Vermiform appendix (tissue), 1 donor: Measurements from ENCODE around the gene SUN2.

GRCh38 chr22:38739465-38739985 lies 16.3 kb downstream of the SUN2 start:
- PRO-cap = no peak

DNA sequence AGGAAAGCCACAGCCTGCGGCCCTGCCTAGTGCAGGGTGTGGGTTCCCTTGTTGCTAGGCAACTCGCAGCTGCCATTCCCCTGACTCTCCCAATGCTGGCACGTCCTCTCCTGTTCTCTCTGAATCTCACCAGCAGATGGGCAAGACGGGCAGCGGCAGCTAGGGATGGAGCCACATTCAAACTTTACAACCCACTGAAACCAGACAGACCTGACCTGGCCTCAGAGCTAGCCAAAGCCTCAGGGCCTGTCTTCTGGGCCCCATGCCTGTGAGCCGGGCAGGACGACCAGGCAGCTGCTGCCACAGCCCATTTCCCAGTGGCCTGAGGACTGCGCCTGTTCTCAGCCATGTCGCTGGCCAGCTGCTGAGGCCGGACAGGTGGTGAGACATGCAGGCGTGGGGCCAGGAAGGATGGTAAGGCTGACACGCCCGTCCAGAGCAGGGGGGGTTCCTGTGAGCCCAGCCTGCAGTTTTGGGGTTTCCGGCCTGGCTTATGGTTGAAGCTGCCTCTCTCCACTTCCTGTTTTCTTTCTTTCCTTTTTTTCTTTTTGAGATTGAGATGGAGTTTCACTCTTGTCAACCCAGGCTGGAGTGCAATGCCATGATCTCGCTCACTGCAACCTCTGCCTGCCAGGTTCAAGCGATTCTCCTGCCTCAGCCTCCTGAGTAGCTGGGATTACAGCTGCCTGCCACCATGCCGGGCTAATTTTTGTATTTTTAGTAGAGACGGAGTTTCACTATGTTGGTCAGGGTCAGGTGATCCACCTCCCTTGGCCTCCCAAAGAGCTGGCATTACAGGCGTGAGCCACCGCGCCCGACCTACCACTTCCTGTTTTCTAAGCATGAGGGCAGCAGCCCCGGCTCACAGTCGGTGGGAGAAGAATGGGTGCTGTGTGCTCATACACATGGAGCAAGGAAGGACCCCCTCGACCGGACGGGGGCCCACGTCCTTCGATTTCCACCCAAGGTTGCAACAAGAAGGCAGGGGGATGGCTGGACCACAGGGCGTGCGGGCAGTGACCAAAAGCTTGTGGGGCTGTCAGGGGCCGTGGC lies 4.0 kb downstream of the SUN2 start:
- PRO-cap = no peak

- PRO-cap = no peak
These were observed 3.2 kb downstream of the SUN2 start for GRCh38 chr22:38752489-38753158.

DNA sequence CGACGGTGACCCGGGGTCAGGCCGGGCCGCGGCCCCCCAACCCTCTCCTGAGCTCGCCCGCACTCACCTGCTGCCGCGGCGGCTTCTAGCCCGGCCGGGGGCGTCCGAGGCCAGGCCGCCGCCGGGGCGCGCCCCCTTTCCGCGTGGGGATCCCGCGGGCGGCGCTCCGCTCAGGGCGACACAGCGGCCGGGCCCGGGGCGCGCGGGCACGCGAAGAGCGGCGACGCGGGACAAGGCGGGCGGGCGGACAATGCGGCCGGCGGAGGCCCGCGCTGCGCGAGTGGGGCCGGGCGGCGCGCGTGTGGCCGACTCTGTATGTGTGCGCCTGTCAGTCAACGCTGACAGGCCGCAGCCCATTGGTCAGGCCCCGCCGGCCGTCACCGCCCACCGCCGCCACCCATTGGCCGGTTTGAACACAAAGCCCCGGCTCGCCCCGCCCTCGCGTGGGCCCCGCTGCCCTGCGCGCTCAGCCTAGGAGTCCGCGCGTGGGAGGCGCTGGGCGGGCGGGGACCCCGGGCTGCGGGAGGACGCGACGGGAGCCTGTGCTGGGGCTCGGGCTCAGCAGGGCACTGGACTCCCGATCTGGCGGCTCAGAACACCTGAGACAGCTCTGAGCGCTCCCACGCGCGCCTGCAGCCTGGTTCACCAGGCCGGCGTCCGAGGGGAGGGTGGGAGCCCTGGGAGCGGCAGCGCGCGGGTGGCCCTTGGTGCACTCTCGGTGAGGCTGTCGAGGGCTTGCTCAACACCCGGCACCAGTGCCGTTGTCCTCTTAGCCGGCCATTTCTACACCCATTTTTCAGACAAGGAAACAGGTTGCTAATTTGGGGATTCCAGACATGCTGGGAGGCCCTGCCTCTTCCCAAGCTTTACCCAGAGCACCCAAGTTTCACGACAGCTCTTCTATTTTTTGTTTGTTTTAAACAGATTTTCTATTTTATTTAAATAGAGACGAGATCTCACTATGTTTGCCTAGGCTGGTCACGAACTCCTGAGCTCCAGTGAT lies at the start of gene SUN2:
TSS of gene SUN2 (minus strand) at position 303 of the 1,003 bp plus-strand sequence.
- PRO-cap = bidirectional peak, plus-strand start at position 498 of the sequence, minus-strand start at position 282 of the sequence

GRCh38 chr22:38756699-38757253 lies 978 bp upstream of the SUN2 start:
- PRO-cap = no peak

- PRO-cap = no peak
These were observed 490 bp downstream of the NPTXR start for GRCh38 chr22:38843109-38843966.

GRCh38 chr22:38866175-38866886 lies 5.7 kb downstream of the CBX6 start:
- PRO-cap = no peak

DNA sequence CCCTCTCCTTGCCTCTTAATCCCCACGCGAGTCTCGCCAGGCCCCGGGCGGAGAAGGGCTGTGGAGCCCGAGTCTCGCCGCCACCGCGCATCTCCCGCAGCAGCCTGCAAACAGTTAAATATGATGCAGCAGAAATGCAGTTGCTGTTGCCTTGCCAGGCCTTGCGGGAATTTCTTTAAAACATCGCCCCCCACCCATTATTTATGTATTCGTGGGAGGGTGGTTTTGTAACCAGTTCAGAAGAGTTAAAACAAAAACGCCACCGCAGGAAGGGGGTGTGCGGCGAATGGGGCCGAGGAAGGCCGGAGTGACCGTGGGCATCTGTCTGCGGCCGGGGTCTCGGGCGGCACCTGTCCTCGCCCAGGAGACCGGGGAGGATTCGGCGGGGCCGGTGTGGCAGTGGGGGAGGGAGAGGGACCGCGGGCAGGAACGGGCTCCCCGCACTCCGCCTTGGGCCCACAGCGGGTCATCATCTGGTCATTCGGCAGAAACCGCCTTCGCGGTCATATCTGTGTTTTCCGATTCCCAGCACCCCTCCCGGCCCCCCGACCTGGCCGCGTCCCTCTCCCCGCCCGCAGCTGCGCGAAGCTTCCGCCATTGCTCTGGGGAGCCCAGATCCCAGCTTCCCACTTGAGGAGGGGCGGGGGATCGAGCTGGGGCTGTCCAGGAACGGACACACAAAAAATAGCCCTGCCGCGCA lies 696 bp upstream of the CBX6 start:
- PRO-cap = bidirectional peak, plus-strand start at position 633 of the sequence, minus-strand start at position 604 of the sequence

GRCh38 chr22:38963908-38964497 lies 6.6 kb downstream of the APOBEC3A start:
- PRO-cap = no peak

DNA sequence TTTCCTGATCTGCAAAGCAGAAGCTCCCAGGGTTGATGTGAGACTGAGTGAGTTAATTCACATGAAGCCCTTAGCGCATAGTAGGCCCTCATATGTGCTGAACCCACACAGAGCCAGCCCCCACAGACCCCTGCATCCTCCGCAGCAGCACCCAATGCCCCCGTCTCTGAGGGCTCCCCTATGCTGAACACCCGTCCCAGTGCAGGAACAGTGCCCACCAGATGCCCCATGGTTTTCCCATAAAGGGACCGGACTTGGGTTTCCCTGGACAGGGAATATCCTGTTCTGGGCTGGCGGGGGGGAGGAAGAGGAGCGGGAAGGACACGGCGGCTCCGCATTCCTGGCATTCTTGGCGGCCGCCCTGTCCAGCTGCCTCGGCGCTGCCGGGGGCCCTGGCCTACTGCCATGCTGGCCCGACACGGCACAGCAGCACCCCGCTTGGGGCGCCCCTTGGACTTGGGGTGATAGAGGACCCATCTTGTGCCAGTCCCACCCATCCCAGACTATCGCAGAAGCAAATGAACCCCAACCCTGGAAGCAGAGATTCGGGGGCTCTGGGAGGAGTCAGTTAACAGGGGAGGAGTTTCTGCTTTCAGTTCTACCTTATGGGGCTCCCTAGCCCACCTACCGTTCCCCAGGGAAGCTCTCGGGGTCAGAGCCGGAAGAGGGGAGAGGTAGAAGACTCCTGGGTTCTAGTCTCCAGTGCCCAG lies 23.7 kb upstream of the CBX7 start:
- PRO-cap = no peak

GRCh38 chr22:39179395-39179885 lies 27.0 kb upstream of the CBX7 start:
- PRO-cap = no peak

GRCh38 chr22:39234852-39236039 lies 9.5 kb downstream of the PDGFB start:
- PRO-cap = unidirectional peak, plus-strand start at chr22:39235682

DNA sequence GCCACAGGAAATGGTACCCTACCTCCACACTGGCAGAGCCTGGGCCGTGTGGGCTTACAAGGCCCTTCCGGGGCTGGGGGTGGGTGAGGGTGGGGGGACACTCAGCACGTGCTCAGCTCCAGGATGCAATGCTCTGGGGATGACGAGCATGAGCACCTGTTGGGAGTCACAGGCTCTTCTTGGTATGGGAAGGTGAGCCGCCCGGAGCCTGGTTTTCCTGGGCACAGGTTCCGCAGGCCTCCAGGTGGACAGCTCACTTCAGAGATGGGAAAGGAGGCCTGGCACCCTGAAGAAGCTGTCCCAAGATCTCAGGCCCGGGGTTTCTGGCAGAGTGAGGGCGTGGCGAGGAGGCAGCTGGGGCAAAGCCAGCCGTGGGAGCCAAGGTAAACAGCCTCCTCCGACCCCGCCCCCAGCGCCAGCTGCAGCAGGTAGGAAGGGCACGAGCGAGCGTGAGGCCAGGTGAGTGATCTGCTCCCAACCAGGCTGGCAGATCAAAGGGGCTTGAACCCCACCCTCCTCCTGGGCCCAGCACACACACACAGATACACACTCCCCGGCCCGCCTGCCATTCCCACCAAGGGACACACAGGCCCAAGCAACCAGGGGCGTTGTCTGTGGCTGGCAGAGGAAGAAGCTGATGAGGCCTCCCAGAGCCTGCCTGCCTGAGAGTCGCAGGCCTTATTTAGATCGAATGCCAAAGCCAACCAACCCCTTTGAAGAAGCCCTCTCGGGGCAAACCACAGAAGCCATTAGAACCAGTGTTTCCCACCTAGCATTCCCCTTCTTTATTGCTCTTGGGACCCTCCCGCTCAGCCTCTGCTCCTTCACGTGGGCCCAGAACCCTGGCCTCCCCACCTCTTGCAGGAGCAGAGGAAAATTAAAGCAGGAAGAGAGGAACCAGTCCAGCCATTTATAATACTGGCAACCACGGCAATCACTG lies 5.2 kb downstream of the PDGFB start:
- PRO-cap = no peak

DNA sequence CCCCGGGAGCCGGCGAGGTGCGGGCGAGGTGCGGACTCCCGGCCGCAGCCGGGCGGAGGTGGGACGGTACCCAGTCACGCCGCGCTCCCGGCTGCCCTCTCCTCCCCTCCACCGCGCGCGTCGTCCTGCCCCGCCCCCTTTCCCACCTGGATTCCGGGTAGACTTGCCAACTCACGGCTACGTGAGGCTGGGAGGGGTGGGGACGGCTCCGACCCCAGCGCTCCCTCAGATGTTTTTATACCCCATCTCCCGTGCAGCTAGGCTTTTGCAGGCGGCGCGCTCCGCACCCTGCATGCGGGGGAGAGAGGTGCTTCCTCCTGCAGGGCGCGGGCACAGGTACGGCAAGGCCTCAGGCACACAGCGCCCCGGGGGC lies 2.0 kb downstream of the PDGFB start:
- PRO-cap = no peak

- PRO-cap = no peak
These were observed 35.9 kb downstream of the RPL3 start for GRCh38 chr22:39283296-39284132.

GRCh38 chr22:39292428-39293264 lies 26.8 kb downstream of the RPL3 start:
- PRO-cap = bidirectional peak, plus-strand start at chr22:39292906, minus-strand start at chr22:39292672

GRCh38 chr22:39308625-39309261 lies 10.7 kb downstream of the RPL3 start:
- PRO-cap = unidirectional peak, plus-strand start at chr22:39309031

DNA sequence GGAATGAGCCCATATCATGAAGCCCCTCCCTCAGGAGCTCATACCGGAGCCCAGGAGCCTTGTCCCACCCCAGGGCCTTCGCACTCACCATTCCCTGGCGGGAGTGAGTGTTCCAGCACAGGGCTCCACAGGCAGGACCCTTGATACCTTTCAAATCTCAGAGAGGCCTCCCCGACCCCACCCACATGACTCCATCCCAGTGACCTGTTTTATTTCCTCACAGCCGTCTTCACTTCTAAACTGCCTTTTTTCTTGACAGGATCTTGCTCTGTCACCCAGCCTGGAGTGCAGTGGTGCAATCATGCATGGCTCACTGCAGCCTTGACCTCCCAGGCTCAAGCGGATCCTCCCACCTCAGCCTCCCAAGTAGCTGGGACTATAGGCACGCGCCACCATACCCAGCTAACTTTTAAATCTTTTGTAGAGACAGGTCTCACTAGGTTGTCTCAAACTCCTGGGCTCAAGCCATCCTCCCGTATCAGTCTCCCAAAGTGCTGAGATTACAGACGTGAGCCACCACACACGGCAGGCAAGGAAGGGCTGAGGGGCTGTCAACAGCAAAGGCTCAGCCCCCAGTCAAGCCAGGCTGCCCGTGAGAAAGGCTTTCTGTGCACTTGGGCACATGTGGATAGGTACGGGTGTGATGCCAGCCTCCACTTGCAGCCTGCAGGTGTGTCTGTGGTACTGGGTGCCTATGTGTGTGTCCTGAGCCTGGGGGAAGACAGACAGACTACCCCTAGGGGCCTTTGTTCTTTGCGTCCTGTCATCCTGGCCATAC lies 9.4 kb downstream of the RPL3 start:
- PRO-cap = no peak

- PRO-cap = no peak
These were observed 2.9 kb downstream of the RPL3 start for GRCh38 chr22:39316107-39317248.

DNA sequence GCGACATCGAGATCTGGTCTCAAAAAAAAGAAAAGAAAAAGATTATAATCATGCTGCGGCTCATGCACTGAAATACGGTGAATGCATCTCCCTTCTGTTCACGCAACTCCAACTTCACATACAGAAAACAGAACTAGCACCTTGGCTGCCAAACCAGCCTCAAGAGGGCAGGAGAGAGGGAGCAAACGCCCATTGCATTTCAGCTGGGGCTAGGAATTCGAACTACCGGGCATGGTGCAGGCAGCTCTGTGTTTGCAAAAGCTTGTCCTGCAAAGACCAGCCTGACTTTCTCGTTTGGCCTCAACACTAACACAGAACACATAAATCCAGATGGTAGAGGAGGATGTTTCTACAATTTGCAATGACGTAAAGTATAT lies 6.3 kb upstream of the SYNGR1 start:
- PRO-cap = no peak